ENCODE measurements around a stretch of chr9.

DNA sequence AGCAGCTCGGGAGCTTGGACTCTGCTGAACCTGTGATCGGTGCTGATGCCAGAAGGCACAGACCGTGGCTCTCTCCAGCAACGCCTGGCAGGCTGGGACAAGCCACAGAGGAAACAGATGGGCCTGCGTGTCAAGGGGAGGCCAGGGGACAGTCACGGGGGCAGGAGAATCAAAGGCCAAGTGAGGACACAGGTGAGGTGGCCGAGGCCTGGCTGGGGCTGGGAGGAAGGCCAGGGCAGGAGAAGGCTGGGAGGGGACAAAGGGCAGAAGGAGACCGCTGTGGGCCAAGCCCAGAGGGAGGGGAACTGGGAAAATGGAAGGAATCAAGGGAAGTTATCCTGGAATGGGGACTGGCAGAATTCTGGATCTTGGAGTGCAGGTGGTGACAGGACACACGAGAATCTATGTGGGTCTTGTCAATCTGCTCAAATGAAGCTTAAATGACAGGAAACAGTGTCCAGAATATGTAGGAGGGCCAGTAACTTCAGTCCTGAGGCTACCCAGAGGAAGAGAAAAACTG lies 43.3 kb downstream of the EPB41L4B start:
- RRBS = no CpG with 5 or more reads among the region's 9 CpGs

- RRBS = no CpG with 5 or more reads among the region's 21 CpGs
Observed at GRCh38 chr9:109329255-109330310, 8.7 kb upstream of the EPB41L4B start.

- RRBS = no CpG with 5 or more reads among the region's 5 CpGs
Observed at GRCh38 chr9:109417840-109418501, 80.1 kb downstream of the PTPN3 start.

DNA sequence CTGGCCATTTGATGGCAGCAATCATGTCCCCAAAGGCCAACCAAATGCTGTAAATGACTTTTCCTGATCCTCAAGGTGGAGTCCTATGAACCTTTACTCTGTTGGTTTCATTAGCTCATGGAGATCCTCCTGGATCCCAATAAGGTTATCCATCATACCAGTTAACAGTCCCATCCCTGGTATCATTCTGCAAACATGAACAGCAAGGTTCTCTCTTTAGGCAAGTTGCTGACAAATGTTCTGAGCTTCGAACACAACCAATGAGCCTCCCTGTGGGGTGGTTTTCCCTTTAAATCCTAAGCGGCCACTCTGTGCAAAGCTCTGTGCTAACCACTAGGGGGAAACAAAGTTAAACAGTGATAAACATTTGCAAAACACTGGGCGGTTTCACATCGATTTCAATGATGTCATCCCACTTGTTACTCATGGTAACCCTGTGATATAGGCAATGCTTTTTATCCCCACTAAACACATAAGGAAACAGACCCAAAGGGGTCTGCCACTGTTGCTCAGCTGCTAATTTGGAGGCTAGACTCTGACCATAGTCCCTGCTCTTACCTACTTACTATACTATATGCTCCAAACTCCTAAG lies 57.4 kb downstream of the PTPN3 start:
- RRBS = no CpG with 5 or more reads among the region's 4 CpGs

DNA sequence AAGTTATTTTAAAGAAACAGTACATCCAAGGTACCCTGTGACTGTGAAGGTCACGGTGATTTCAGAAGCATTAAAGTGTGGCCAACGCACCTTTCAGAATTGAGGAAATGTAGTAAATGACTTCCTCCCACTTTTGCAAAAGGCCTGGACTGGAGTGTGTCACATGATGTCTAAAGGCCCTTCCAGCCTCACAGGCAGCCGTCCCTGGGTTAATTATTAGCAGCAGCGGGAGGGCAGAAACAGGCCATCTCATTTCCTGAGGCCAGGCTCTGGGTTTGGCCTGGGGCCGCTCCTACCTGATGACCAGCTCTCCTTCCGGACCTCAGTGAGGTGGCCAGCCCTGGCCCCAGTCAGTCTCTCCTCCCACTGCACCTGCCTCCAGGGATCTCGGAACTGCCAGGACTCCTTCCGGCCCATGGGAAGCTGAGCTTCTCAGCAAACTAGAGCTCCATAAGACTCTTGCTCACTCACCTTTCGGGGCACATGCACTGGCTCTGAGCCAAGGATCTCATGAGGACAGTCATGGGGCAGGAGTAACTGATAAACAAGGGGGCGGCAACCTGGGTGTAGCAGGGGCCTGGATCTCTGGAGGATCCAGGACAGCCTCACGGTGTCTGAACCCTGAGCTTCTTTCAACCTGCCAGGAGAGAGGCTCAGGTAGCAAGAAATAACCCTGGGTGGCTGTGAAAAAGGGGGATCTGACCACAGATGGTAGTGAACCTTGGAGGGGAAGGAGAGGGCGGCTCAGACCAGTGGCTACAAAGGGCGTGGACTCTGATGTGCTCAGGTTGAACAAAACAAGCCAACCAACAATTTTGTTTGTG lies 20.5 kb downstream of the PTPN3 start:
- RRBS = 73% methylated on average over 2 of the region's 13 CpGs

DNA sequence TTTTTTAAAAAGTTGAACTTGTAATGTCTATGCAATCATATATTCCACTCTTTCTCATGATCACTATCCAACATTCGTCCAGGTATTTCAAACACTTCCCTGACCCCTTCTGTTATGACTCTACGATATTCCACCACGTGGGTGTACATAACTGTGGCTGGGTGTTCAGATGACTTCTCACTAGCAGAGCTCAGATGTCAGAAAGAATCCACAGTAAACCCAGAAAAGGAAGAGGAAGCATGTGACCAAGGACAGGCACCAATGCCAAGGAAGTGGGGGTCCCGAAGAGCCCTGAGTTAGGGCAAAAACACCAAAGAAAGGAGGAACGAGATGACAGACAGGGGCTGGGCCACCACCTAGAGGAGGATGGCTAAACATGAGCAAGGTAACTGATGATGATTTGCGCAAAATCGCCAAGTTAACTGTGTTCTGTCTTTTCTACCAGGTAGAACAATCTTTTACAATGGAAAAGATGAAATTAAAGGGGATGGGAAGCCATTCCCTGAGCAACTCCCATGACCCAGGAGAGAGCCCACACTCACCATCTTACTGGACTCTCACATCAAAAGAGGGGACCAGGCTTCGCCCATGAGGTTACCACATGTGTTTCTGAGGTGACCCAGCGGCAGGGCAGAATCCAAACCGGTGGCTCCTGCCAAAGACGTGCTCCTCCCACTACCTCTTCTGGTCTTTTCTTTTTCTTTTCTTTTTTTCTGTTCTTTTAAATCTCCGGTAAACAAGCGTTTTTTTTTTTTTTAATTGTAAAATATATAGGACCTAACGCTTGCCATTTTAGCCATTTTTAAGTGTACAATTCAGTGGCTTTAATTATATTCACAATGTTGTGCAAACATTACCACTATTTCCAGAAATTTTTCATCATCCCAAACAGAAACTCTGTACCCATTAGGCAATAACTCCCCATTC lies 19.6 kb downstream of the PTPN3 start:
- RRBS = 93% methylated on average over 1 of the region's 14 CpGs

DNA sequence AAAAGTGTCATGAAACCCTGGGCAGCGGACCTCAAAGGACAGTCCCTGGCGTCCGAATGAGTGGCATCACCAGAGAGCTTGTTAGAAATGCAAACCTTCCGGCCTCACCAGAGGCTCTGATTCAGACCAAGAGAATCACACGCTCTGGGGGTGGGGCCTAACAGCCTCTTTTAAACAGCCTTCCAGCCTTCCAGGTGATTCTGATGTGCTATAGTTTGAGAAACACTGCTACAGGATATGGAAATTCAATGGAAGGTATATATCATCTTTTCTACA lies 10.8 kb downstream of the PTPN3 start:
- RRBS = no CpG with 5 or more reads among the region's 5 CpGs

GRCh38 chr9:109705401-109705938 lies 74.5 kb upstream of the PALM2AKAP2 start:
- RRBS = no CpG with 5 or more reads among the region's 1 CpG

GRCh38 chr9:109728990-109729363 lies 51.0 kb upstream of the PALM2AKAP2 start:
- RRBS = no CpG with 5 or more reads among the region's 4 CpGs

DNA sequence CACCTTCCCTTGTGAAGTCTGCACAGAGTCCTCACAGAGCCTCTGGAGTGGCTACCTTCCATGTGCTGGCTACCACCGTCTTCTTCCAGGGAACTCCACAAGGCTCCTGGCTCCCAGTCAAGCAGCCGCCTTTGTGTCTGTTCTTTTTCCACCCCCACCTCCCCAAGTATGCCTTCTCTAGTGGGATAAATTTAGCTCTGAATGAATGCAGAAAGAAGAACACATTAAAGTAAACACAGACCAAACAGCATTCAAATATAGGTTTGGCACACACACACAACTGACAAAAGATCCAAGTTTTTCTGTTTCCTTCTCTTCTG lies 7.8 kb upstream of the PALM2AKAP2 start:
- RRBS = no CpG with 5 or more reads among the region's 2 CpGs

DNA sequence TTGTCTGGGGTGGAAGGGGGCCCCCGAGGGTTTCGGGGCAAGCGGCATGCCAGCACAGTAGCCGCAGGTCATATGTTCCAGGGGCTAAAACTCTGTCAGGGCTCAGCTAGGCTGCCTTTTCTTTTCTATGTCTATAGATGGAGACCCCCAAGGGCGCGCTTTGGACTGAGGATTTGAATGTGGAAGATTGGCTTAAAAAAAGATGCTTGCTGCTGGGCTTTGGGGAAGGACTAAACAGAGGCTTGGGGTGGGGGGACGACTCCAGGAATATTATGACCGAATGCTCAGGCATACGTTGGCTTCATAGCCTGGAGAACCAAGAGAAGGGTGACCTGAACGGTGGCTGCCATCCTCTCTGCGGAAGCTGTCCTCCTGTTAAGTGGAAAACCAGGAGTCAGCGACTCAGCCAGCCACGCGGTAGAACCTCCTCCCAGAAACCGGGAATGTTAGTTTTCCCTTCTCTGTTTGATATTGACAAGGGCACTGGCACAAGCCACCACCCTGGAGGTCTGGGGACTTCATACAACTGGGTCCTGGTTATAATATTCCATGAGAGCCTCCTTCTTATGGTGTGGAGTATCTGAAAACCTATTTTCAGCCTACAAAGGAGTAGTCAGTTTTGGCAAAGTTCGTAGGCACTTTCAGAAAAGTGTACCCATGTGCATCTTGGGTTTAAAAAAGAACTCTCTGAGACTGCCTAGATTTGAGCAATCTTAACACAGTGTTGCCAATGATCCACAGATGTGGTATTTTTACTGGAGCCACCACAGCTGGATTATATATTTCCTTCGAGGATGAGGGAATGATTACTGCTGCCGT lies 778 bp downstream of the PALM2AKAP2 start:
- RRBS = no CpG with 5 or more reads among the region's 18 CpGs

DNA sequence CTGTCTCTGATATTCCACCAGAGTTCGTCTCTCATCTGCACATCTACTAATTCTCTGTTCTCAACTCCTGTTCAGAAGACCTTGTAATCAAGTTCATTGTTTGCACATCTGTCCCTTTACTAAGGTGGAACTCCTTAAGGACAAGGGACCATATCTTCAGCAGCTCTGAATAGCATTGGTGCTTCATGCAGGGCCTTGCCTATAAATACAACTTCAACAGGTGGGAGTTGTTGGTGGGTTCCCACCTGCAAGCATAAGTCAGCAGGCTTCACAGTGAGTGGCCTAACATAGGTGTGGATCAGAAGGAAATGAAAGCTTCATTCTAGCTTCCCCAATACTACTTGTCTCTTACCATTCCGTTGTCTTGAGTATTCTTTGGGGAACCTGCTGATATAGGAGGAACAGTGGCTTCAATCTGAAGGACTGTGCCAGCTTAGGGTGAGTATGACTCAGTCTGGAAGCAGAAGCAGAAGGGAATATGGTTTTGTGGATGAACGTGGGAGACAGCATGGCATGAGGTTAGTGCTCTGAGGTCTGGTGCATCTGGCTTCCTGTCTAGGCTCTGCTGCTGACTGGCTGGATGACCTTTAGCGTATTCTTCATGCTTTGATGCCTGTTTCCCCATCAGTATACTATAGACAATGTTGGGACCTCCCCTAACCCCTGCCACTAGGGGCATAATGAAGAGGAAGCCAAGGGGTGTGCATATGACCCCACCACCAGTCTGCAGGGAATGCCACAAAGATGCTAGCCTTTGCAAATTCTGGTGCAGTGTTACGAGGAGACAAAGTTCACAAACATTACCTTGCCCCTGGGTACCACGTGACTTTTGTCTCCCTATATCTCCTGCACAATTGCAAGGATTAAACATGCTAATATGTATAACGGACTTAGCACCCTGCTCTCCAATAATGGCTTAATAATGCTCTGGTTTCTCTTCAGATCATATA lies 192.2 kb downstream of the PALM2AKAP2 start:
- RRBS = no CpG with 5 or more reads among the region's 7 CpGs

GRCh38 chr9:110214867-110215311 lies 6.9 kb upstream of the C9orf152 start:
- RRBS = no CpG with 5 or more reads among the region's 1 CpG

- RRBS = no CpG with 5 or more reads among the region's 3 CpGs
Observed at GRCh38 chr9:110436268-110437004, 98.8 kb upstream of the TXNDC8 start.

DNA sequence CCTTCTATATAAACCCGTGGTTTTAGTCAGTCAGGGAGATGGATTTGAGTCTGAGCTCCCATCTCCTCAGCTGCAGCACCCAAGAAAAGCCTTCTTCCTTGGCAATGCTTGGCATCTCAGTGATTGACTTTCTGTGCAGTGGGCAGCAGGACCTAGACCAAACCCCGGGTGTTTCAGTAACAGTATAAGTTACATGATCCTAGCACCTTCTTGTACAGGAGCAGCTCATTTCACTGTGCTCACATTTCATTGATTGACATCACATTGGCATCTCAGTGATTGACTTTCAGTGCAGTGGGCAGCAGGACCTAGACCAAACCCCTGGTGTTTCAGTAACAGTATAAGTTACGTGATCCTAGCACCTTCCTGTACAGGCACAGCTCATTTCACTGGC lies 129.1 kb downstream of the LPAR1 start:
- RRBS = no CpG with 5 or more reads among the region's 3 CpGs

DNA sequence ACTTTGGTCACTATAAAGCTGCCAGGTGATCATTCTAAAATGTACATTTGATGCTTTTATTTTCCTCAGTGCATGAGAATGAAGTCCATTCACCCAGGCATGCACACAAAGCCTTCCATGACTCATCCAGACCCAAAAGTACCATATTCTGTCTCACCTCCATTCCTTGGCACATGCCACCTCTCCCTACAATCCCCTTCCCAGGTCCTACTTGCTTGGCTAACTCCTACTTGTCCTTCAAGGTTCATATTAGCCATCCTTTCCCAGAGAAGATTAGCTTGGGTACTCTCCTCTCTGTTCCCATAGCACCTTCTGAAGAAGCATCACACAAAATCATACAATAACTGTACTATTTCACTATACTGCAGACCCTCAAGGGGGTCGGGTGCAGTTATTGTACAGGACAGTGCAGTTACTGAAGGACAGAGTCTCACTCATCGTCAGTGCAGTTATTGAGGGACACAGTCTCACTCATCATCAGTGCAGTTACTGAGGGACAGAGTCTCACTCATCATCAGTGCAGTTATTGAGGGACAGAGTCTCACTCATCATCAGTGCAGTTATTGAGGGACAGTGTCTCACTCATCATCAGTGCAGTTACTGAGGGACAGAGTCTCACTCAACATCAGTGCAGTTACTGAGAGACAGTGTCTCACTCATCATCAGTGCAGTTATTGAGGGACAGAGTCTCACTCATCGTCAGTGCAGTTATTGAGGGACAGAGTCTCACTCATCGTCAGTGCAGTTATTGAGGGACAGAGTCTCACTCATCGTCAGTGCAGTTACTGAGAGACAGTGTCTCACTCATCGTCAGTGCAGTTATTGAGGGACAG lies 56.8 kb upstream of the OR2K2 start:
- RRBS = no CpG with 5 or more reads among the region's 6 CpGs

DNA sequence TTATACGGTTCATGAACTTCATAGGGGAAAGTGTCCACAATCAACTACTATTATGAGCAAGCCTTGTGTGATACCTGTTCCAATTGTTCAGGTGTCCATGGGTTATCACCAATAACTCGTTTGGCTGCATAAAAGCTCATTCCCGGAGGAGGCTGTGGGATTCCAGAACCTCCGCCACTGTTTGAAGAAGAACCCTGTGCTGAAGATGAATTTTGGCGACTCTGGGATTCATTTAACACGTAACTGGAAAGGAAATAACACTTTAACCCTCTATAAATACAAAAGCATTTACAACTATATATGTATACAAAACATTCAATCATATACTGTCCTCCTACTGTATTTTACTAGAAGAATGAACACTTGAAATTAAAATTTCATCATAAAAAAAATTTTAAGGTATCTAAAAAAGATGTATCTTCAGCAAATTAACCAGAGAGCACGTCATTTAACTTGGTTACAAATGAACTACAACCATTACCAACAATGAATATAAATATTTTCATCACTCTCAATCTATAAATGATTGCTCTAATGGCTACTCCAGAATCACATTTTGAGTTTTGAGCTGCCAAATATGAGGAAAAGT lies 47.2 kb downstream of the ECPAS start:
- RRBS = no CpG with 5 or more reads among the region's 7 CpGs

- RRBS = no CpG with 5 or more reads among the region's 5 CpGs
Observed at GRCh38 chr9:111526009-111526224, 938 bp downstream of the ZNF483 start.

GRCh38 chr9:111569989-111570636 lies 29.3 kb downstream of the PTGR1 start:
- RRBS = no CpG with 5 or more reads among the region's 12 CpGs

Data from GM06990 (cell line).